HL-60 (cell line): ENCODE data around the genes FAM181B, ANKRD42 and TMEM126A.

GRCh38 chr11:78334544-78335714 is 82.7 kb downstream of the GAB2 start:
- RRBS: no CpG with 5 or more reads among the region's 3 CpGs

DNA sequence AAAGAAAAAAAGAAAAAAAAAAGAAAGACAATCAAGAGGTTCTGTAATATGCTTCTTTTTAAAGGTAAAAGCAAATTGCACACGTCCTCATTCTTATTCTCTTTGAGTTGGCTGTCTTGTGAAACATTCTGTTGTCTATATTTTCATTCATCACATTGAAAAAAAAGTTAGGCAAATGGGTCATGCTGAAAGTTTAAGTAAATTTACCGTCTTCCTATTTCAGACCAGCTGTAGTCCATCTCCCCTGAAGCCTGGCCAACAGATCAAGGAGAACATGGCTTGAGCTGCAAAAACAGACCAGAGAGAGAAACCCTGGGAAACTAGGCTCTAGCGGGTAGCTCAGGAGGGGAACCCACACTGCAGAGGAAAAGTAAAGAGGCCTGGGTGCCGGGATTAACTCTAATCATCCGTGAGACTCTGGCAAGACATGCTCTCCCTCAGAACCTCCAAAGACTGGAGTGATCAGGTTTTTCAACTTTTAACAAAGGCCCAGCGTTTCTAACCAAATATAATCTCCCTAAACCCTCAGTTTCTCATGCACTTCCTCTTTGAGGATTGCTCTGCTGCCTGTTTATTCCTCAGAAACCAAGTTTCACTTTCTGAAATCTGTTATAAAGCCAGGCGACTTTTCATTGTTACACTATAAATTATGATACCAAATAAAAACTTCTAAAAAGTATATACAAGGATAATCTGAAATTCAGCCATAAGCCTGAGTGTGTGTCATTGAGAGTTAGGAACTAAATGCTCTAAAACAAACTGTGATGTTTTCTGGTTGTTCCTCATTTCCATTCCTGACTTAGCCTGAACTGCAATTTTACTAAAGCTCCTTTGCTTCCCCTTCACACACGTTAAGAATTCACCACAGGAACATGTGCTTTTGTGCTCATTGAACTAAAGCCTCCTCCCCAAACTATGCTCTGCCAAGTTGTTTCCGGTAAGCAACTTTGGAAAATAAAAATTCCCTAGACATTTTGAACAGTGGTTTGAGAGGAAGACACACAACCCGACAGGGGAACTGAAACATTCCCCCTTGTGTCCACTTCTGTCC is 67.4 kb downstream of the GAB2 start:
- RRBS: no CpG with 5 or more reads among the region's 10 CpGs

DNA sequence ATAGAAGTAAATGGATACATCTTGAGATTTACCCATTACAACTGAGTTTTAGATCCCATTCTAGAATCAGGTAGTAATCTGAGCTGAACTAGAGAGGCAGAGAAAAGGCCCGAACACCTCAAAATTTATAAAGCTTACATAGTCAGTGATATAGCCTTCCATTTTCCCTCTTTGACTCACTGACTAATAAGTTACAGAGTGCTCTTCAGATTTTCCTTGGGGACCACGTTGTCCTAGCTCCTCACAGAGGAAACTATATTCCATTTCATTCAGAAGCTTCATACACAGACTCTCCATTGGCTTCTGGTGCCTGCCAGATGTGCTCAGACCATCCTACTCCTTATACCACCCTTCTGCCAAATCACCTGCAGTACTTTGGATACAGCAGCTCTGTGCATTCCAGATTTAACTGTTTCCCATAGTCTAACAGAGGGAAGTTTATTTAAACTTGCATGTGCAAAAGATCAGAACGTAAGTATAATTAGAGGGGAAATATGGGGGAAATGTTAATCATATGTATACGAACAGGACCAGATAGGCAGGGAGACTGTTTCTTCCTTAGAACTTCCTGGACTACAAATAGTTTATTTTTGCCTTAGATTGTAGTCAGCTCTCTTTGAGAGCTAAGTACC is 41.9 kb downstream of the GAB2 start:
- RRBS: no CpG with 5 or more reads among the region's 4 CpGs

DNA sequence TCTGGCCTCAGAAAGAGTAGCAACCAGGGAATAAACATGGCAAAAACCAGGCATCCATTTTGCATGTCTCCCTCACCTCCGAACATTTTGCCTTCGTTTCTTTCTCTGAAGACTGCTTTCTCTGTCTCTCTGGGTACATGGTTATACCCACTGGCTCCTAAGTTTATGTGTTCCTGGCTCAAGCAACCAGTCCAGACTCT is 8.6 kb upstream of the GAB2 start:
- RRBS: no CpG with 5 or more reads among the region's 2 CpGs

GRCh38 chr11:79418876-79419615 is 21.8 kb downstream of the TENM4 start:
- RRBS: no CpG with 5 or more reads among the region's 6 CpGs

DNA sequence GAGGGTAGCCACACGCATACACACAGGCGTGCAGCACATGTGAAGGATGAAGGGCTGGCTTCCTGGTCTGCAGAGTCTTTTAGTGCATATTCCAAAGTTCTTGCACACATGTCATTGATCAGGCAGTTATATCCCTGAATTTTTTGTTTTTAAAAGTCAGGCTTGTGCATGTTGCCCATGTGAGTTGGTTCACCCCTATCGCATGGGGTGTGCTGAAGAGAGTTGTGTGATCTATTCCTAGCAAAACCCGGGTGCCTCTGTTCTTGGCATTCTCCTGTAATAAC is 107.5 kb upstream of the TENM4 start:
- RRBS: no CpG with 5 or more reads among the region's 4 CpGs

- RRBS: no CpG with 5 or more reads among the region's 2 CpGs
These were observed 1023.9 kb downstream of the FAM181B start for GRCh38 chr11:81709802-81710039.

GRCh38 chr11:82733022-82734062 is at the start of gene FAM181B:
FAM181B (minus strand) TSS chr11:82733864.
- RRBS: 11% methylated on average over 78 of the region's 124 CpGs

DNA sequence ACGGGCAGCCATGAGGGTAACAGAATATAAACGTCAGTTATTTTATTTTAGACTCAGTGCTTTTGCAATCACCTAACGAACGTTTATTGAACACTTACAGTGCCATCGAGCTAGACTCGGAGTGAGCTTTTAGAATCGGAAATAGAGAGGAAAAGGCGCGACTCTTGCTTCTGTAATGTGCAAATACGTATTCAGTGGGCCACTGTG is 317 bp downstream of the DDIAS start:
- RRBS: no CpG with 5 or more reads among the region's 10 CpGs

DNA sequence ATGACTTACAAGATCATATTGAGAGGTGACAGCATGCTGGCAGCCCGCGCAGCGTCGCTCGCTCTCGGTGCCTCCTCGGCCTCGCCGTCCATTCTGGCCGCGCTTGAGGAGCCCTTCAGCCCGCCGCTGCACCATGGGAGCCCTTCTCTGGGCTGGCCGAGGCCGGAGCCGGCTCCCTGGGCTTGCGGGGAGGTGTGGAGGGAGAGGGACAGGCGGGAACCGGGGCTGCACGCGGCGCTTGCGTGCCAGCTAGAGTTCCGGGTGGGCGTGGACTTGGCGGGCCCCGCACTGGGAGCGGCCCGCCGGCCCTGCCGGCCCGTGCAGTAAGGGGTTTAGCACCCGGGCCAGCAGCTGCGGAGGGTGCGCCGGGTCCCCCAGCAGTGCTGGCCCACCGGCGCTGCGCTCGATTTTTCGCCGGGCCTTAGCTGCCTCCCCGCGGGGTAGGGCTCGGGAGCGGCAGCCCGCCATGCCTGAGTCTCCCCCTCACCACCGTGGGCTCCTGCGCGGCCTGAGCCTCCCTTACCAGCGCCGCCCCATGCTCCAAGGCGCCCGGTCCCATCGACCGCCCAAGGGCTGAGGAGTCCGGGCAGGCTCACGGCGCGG is 69.0 kb downstream of the DDIAS start:
- RRBS: 98% methylated on average over 4 of the region's 60 CpGs

GRCh38 chr11:83092774-83093285 is 21.1 kb upstream of the RAB30 start:
- RRBS: no CpG with 5 or more reads among the region's 1 CpG

DNA sequence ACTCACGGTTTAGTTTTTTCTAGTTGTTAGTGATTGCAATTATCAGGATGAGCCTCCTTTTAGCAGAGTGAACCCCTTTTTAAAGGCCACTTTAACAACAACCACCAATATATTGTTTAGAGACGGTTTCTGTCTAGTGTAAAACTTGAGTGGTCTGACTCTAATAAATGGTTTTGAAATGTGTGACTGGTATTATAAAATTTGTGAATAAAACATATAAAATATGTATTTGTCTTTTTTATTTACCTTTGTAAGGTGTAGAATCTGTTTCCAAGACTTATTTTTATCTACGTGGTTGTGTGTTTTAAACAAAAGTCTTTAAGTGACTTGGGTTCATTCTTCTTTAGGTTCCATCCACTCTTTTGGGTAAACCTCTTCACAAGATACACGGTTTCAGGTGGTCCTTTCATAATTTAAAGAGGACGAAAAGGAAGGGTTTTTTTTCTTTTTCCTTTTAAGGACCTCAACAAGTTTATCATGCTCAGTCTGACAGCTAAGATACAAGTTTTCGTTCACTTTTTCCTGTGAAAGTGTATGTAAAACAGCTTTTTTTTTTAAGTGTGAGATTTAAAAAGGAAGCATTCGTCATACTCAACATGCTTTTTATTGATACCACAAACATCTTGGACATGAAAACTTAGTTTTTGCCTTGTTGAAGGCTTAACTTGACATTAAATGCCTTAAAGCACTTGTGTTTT is 1.9 kb downstream of the PCF11 start:
- RRBS: no CpG with 5 or more reads among the region's 7 CpGs

GRCh38 chr11:83159352-83160123 is 2.6 kb downstream of the PCF11 start:
- RRBS: no CpG with 5 or more reads among the region's 12 CpGs

- RRBS: 2% methylated on average over 6 of the region's 56 CpGs
These were observed at the start of gene ANKRD42 for GRCh38 chr11:83192946-83193942. ANKRD42 (plus strand) TSS chr11:83193712.

DNA sequence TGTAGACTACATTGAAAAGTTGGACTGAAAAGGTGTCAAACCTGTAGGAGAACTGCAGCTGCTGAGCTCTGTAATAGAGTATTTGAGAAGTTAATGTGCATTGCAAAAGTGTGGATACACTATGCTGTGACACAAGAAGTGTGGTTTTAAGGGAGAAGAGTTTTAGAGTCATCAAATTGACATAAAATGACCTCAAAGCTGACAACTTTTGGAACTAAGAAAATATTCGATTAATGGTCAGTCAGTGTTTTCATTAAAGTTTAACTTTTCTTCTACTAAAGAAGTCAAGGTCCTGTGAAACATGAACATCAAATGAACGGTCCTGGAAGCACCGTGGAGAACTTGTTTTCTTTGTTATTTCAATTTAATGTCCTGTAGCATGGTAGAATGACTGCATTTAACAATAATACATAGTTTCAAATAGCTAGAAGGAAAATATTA is 624.0 kb upstream of the CCDC90B start:
- RRBS: no CpG with 5 or more reads among the region's 3 CpGs

DNA sequence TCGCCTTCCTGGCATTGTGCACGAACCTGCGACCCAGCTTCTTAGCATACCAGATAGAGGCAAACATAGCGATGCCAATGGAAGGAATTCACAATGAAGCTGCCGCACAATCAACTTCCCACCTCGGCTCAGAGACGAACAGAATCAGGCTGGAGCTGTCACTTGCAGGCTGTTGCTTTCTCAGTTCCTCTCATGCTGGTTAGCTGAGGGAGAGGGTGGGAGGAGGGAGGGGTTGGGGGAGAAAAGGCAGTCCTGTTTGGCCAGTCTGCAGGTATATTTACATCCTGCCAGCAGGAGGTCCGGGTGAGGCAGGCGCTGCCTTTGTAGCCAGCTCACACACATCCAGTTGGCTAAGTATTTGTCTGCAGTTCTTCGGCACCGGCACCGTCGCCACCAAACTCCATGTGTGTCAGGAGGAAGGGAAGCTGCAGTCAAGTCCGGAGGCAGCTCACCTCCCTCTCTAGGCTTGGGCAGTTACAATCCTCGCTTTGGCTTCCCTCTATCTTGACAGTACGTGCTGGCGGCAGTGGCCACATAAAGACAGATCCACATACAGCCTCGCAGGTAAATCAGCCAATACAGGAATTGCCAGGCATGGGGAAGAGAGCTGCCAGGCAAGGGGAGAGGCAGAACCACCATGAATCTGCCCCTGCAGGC is 1151.4 kb upstream of the CCDC90B start:
- RRBS: 3% methylated on average over 7 of the region's 18 CpGs

DNA sequence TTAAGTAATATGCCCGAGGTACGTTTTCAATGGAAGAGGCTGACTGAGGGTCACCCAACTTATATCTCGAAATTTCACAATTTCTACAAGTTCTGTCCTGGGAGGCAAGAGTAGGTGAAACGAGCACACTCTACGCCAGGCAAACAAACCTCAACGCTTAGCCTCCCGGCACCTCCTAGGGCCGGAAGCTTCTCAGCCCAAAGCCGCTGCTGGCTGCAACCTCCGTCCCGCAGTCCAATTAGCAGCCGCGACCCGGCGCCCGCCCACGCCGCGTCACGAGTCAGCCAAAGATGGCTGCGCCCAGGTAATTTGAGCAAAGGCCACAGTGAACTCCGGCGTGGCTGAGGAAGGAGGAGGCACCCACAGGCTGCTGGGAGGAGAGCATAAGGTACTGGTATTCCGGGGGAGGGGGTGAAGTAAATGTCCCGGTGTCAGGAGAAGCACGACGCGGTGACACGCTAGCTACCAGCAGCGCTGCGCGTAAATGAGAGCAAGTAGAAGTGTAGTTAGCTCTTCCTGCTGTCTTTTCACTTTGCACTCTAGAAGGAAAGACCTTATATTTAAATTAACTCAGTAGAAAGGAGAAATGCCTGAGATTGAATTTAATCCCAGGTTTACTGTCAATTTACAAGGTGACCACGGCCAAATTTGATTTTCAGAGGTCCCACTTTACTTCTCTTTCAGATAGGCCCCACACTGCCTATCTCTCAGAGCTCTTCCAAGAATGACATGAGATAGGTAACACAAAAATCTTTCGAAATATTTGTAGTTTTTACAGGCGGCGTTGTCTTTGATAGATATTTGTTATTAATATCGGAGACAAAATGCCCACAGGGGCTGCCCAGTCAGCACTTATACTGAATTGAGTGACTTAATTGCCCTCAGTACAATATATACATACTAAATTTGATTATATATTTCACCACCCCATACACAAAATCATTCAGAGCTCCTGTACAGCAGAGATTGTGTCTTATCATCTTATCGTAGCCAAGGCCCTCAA is at the start of gene TMEM126A:
Gene TMEM126A, plus strand, starts transcription at position 266 of the 1,003 bp plus-strand sequence.
- RRBS: 4% methylated on average over 16 of the region's 38 CpGs

GRCh38 chr11:85953610-85954895 is 98.9 kb downstream of the CCDC83 start:
- RRBS: no CpG with 5 or more reads among the region's 7 CpGs

DNA sequence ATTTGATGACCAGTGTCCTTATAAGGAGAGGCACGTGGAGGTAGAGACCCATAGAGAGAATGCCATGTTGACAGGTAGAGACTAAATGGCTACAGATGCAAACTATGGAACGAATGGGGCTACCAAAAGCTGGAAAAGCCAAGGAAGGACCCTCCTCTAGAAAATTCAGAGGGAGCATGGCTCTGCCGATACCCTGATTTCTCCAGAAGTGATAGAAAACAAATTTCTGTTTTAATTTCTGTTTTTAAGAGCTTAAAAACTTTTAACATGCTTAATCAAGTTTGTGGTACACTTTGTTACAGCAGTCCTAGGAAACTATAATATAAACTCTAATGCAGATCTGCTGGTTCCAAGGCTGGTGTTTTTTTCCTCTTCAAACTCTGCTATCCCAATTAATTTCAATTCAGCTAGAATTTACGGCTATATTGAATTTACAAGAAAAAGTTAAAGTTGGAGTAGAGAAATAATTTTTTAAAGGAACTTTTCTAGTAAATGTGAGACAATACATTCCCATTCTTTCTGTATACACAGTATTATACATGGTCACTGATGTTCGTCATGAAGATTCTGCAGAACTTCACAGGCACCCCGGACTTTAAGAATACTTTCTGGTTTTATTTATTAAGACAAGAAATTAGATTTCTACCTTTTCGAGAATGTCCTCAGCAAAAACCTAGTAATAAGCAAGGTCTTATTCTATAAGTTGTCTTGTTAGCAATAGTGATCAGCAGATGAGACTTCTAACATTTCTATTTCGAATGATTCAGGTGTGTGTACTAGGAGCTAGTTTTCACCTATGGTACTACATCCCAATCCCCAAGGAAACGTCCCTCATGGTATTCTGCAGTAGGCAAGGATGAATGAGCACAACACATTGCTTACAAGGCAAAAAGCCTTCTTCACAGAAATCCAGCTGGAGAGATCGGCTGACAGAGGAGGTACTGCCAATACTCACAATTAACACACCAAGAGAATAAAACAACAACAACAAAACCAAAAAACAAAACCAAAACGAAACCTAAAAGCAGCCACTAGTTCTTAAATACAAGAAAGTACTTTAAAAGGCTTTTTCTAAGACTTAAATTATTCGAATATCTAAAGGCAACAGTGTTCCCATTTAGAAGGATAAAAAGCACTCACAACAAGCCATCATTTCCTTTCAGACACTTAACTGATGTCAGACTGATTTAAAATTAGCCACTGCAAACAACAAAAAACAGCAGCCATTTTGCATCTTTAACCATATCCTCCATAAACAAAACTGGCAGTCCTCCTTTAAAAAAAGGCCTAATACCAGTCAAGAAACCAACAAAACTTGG is 101.7 kb downstream of the PICALM start:
- RRBS: no CpG with 5 or more reads among the region's 12 CpGs